Cardiac atrium fibroblast (primary cell): ENCODE results near the genes RPRD1B and BPI.

DNA sequence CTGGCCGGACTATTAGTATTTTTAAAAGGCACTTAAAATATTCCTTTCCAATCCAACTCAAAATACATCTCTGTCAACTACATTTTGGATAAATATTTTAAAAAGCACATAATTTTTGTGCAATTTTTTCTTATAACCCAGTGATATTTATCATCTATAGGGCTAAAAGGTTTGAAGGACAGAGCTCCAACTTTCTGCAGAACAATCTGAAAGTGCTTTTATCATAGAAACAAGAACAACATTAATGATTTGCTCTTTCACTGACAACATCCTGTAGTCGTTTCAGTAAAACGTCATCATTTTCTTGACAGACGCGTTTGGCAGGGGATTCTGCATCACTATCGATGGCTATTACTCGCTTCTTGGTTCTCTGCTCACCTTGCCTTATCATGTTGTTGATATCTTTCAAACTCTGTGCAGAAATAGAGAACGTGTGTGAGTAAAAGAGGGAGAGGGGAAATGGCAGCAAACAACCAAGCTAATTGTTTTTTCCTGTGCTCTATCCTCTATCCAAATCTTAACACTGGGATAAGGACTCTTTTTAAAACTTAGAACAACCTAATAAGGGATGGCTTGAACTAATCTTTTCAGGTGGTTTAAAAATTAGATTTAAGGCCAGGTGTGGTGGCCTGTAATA, 47.1 kb upstream of the SAMHD1 start:
- RAMPAGE, long total RNA, result no peak

DNA sequence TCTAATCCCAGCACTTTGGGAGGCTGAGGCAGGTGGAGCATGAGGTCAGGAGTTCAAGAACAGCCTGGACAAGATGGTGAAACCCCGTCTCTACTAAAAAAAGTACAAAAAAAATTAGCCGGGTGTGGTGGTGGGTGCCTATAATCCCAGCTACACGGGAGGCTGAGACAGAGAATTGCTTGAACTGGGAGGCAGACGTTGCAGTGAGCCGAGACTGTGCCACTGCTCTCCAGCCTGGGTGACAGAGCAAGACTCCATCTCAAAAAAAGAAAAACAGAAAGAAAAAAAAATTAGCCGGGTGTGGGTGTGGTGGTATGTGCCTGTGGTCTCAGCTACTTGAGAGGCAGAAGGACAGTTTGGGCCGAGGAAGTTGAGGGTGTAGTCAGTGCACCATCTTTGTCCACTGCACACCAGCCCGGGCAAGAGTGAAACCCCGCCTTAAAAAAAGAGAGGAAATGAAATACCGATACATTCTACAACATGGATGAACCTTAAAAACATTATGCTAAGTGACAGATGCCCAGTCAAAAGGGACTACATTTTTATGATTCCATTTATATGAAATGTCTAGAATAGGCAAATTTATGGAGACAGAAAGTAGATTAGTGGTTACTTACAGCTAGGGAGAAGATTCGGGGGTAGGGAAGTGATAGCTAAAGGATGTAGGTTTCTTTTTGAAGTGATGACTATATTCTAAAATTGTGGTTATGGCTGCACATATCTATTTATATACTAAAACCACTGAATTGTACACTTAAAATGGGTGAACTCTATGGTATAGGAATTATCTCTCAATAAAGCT, 52.4 kb downstream of the RBL1 start:
- RAMPAGE, long total RNA, result no peak

GRCh38 chr20:37066761-37067328, 29.0 kb downstream of the RBL1 start:
- RAMPAGE, long total RNA, result no peak

GRCh38 chr20:37071453-37071949, 24.3 kb downstream of the RBL1 start:
- RAMPAGE, long total RNA, result no peak

GRCh38 chr20:37228270-37228737, 33.3 kb downstream of the GHRH start:
- RAMPAGE, long total RNA, result no peak

DNA sequence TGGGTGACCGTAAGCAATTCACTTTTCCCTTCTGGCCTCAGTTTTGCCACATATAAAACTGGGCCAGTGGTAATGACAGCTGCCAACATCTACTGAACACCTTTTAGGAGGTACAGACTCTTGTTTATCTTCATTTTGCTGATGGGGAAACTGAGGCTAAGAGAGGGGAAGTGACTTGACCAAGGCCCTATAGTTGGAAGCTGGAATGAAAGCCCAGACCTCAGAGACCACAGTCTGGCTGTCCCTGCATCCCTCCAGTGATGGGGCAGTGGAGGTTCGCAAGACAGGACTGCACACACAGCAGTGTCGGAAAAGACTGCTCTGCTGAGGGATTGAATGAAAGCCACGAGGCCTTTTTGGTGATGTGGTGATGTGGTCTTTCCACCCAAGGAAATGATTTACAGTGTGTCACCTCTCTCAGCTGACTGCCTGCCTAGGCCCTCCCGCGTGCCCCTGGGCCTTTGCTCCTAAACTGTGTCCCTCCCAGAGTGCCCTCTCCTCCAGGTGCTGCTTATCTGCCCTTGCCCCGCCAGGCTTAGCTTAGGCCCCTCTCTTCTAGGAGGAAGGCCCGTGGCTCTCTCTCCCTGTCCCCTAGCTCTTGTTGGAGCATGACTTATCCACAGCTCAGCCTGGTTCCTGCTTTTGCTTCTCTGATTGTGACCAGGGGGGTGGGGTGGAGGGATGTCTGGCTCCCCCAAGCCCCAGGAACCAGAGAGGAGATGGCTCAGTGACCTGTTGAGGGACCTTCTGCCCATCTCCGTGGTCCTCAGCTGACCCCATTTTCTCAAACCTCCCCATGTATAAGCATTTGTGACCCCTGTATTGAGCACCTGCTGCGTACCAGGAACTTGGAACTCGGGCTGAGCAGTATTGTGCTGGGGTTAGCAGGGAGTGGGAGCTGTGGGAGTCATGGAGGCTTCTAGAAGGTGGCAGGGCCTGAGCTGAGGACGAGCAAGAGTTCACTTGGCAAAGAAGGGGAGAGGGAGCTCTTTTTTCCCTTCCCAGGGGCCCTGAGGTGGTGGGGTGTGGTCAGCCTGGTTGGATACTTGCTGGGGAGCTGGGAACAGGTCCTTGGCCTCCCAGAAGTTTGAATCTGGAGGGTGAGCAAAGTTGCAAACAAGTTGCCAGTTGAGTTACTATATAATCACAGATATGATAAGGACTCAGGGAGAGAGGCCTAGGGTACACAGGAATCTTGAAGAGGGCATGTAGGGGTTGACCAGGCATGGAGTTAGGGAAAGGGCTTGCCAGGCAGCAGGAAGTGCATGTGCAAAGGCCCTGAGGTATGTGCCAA, 2.1 kb downstream of the SRC start:
- RAMPAGE, long total RNA, result no peak

DNA sequence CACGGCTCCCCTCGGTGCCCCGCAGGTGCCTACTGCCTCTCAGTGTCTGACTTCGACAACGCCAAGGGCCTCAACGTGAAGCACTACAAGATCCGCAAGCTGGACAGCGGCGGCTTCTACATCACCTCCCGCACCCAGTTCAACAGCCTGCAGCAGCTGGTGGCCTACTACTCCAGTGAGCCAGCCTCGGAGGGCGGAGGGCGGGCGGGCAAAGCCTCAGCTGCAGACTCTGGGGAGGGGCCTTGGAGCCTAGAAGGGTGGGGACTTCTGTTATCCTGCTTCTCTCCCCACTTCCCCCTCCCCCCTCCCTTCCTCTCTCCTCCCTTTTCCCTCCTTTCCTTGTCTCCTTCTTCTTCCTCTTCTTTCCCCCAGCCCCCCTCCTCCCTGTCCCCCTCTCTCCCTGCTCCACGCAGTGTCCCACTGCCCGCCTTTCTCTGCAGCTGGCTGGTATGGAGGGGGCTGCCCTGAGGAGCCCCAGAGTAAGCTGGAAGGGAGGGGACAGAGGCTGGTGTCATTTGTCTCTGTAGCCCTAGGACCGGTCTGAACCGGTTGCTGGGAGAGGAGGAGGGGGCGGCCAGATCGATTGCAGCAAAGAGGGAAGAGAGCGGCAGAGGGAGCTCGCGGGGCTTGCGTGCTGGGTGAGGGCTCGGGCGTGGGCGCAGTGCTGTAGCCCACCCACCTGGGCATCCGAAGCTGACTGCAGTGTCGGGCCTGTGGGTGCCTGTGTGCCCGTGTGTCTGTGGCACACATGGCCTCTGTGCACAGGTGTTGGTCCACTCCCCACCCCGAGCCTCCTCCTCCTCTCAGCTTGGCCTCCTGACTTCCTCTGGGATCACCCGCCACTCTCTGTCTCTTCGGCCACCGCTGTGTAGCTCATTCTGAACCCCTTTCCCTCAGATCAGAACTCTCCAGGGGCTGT, 50.5 kb downstream of the SRC start:
- RAMPAGE, long total RNA, result no peak

GRCh38 chr20:37403132-37404450, 57.7 kb downstream of the SRC start:
- RAMPAGE, long total RNA, result no peak

GRCh38 chr20:37504133-37505451, 16.5 kb upstream of the NNAT start:
- RAMPAGE, long total RNA, result no peak

DNA sequence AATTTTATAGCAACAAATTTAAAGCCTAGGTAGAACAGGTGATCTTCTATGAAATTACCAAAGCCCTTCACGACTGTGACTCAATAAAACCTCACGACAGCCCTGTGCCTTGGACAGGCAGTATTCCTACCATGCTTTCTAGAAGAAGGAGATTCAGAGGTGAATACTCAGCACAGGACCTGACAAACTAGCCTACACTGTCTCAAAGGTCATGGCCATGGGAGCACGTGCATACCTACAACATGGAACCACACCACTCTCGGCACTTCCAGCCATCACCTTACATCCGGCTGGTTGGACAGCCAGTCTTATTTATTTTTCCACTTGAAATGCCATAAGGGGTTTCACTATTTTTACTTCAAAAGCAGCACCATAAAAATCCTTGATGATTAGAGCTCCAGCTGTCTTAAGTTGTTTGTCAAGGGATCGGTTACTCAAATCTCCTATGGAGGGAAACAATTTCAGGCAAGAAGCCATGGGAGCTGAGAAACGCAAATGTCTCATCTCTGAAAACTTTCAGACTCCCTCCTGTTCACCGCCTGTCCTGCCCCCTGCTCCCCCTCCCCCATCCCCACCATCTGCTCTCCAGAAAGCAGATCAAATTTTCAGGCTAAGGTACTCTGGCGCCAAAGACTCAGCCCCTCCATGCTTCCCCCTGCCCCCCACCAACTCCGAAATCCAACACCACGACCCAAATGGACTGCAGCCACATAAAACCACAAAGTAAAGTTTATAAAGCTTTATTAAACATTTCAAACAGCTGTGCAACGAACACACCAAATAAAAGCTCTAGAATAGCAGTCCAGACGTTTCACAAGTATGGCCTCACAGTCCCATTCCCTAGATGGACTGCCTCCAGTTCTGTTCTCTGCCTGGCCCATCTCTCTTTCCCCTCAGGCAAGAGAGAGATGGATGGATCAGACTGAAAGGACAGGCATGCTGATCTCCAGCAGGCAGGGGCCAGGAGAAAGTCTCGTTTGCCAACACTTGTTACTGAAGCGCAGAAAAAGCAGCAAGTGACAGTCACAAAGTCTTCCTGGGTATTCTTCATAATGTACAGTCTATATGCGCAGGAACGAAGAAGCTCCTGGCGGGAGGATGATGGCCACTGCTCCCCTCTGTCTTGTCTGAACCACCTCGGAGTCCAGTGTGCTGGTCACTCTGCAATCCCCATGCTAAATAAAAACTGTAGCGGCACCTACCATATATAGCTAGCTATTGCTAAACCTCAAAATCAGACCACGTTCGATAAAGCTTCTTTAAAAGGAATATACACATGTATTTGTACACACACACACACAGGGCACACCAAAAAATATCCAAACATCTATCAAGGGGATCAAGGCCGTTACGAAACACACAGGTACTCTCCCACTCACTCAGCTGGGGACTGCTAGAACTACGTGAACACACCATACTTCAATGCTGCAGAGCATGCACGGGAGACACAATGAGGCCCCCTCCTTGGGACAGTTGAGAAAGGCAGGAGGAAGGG, 3.8 kb upstream of the NNAT start:
- RAMPAGE, long total RNA, result no peak

DNA sequence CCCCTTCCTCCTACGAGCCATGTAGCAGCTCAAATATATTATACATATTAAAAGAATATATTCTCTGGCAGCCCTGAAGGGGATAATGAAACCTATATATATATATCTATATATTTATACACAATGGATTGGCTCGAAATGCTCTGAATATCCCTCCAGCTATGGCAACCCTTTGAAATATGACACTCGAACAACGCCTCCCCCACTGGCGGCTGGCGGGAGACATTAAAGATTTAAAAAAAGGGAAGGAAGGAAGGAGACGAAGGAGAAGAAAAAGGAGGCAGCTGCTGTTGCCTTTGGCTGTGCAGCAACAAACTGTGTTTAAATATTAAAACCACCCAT, 39.8 kb upstream of the BLCAP start:
- RAMPAGE, long total RNA, result no peak

GRCh38 chr20:38033317-38034296, at the start of gene RPRD1B:
TSS of gene RPRD1B (plus strand) at chr20:38033746.
- RAMPAGE, long total RNA, result start-site peak on the minus strand at chr20:38033432-38033456, 167 and 58 reads in 2 replicates

- RAMPAGE, long total RNA, result no peak
Observed at GRCh38 chr20:38069249-38069847, 35.8 kb downstream of the RPRD1B start.

DNA sequence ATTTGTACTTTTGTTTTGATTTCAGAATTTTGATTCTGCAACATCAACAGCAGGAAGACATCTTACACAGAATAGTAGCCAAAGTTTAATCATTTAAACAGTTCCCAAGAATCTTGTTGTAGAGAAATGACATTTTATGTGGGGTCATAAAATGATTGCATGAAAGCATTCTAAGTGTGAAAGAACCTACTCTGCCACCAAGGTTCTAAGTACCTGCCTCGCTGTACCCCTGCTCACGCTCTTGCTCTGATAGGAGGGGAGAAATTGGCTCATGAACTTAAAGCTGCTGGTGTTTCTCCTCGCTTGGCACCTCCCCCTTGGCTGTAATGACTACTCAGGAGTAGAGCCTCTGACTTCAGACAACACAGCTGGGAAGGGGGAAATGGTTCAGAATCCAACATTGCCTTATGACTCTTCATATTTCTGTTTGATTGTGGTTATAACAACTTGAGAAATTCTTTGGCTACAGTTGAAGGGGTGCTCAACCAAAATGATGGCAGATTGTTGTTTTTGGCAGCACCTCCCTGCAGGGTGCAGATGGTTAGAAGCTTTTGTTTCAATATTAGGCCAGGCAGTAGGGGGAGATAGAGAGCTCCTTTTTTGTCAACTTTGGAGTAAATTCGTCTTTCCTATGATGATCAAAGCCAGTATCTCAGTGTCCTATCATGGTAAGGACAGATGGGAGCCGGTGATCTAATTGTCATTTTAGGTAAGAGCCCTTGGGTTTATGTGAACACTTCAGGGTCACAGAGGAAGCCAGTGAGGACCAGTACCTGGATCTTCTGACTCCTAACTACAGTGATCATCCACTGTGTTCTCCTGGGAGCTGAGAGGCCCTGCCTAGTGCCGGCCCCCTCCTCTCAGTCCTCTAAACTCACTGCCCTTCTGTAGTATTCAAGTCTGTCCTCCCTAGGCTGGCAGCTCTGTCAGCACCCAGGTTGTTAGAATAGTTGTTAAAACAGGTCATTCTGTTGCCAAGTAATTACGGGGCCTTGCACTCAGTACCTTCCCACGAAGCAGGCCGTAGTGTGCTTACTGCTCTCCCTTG, 39.8 kb downstream of the RPRD1B start:
- RAMPAGE, long total RNA, result no peak

GRCh38 chr20:38084271-38085337, 51.1 kb downstream of the RPRD1B start:
- RAMPAGE, long total RNA, result no peak

DNA sequence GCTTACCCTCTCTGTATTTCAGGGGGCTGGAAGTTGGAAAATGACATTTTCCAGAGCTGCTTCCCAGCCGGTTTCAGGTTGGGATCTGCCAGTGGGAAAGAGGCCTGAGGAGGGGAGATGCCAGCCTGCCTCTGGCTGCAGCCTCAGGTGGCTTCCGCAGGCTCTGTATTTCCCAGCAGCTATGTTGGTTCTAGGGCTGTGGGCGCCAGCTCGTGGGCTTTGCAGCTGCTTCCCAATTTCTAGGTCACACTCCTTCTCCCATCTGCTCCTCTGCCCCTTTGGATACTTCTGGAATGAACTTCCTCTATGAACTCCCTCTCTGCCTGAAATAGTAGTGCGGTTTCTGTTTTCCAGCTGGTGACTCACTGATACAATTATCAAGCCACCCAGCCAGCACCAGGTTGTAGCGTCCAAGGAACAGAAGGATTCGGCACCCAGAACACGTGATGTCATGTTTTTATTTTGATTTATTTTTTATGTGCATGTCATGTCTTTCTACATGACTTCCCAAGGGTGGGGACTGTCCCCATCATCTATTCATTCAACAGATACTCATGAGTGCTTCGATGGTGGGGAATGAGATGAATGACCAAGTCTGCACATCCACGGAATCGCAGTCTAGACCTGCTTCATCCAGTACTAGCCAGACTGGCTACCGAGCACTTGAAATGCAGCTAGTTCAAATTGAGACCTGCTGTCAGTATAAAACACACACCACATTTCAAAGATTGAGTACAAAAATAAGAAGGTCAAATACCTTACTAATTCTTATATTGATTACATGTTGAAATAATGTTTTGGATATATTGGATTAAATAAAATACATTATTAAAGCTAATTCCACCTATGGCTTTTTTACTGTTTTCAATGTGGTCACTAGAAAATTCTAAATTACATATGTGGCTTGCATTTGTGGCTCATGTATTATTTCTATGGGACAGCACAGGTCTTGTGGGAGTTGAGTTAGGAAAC, 37.8 kb downstream of the TGM2 start:
- RAMPAGE, long total RNA, result no peak

- RAMPAGE, long total RNA, result no peak
Observed at GRCh38 chr20:38168833-38169319, 3.8 kb upstream of the TGM2 start.

- RAMPAGE, long total RNA, result no peak
Observed at GRCh38 chr20:38191141-38191329, 26.0 kb upstream of the TGM2 start.

DNA sequence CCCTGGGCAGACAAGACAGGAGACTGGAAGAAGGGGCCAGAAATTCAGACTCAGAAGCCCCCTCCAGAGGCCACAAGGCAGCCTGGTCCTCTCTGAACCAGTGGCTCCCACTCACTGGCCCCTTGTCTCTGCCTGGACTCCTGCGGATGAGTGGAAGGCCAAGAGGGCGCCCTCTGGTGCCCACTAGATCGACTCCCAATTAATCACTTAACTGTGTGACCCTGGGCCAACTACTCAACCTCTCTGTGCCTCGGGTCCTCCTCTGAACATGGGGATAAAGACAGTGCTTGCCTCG, 12.7 kb upstream of the BPI start:
- RAMPAGE, long total RNA, result no peak

GRCh38 chr20:38303692-38304435, at the start of gene BPI:
TSS of gene BPI (plus strand) at chr20:38304156.
- RAMPAGE, long total RNA, result no peak